Subcutaneous preadipocyte (primary cell): ENCODE measurements around a stretch of chr2.

DNA sequence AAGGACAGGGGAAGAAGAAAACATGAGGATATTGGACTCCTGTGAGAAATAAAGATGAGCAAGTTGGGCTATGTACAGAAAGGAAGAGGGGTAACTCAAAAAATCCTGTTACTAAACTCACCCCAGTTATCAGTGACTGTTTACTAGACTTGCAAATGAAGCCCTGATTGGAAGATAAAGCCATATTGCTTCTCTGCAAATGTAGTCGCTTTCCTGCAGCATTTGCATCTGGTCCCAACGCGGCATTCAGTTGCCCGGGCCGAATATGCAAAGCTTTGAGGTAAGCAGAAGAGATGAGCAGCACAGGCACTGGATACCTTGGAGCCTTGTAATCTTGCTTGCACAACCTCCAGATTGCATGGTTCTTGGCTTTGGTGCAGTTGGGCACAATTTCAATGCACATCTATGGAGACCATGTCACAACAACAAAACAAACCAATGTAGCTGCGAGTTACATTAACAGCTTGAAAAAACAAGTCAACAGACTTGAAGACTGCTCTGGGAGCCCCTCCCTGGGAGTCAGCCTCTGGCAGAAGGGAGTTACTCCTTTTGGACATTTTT, 113.8 kb downstream of the EFEMP1 start:
- CAGE, long polyA plus RNA = no peak

GRCh38 chr2:55948663-55949030, 25.1 kb upstream of the EFEMP1 start:
- CAGE, long polyA plus RNA = no peak

GRCh38 chr2:56015639-56016306, 92.2 kb upstream of the EFEMP1 start:
- CAGE, long polyA plus RNA = no peak

GRCh38 chr2:57075281-57075773, 891.5 kb downstream of the CCDC85A start:
- CAGE, long polyA plus RNA = no peak

DNA sequence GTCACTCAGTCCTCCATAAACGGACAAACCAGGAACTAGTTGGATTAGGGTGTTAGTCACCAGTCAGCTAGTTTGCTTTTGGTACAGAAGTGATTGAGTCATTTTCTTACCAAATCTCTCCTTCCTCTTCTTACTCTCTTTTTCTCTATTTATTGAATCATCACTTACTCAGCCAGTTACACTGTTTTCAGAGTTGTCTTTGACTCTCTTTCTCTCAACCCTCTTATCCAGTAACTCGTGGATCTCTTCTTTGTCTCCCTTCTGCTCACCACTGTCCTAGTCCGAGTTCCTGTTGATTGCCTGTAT, 61.4 kb downstream of the VRK2 start:
- CAGE, long polyA plus RNA = no peak

DNA sequence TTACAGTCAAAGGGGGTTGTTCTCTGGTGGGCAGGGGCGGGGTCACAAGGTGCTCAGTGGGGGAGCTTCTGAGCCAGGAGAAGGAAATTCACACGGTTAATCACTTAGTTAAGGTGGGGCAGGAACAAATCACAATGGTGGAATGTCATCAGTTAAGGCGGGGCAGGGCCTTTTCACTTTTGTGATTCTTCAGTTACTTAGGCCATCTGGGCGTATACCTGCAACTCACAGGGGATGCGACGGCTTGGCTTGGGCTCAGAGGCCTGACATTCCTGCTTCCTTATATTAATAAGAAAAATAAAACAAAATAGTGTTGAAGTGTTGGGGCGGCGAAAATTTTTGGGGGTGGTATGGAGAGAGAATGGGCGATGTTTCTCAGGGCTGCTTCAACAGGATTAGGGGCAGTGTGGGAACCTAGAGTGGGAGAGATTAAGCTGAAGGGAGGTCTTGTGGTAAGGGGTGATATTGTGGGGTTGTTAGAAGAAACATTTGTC, 67.0 kb downstream of the VRK2 start:
- CAGE, long polyA plus RNA = no peak

DNA sequence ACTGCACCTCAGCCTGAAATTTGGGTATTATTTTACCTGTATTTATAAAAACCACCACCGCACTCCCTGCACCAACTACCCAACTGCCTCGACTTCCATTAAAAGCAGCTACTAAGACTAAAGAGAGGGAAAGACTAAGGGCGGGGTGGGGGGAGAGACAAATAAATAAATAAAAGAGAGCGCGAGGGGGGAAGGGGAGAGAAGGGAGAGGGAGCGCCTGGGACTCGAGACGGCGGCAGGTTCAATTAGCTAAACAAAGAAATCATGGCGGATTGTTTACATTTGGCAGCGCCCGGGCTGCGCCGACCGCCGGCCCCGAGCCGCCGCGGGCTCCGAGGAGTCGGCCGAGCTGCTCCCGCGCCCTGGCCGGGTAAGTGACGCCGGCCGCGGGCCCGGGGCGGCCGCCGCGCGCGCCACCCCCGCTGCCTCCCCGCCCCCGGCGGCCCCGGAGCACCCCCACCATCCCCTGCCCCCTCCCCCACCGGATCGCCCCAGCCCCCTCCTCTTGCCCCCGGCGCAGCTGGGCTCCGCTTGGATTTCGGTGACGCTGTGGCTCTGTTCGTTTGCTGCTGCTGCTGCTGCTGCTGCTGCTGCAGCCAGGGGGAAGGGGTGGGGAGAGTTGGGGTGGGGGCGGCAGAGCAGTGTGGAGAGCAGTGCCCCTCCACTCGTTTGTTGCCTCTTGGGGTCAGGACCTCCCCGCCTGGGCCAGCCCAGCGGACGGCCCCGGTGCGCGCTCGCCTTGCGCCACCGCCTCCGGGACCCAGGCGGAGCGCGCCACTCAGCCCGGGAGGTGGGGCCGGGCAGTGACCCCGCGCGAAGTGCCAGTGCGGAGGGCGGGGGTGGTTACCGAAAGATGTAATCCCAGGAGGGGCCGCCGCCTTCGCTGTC, 187.2 kb upstream of the FANCL start:
- CAGE, long polyA plus RNA = no peak

DNA sequence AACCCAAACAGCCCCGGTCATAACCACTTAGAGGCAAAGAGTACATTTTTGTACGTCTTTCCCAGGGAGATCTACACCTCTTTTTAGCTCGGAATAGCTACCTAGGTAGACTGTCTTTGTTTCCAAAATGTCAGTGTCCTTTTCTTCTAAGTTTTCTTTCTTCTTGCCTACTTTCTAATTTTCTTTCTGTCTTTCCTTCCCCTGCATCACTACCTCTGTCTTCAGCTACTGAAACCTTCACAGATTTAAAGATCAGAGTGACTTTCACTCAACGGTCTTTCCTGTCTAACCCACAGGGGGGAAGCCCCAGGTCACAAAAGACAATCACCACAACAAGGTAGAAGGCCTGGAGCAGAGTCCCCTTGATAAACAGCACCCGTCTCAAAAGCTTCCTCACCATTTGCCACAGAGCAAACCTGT, 665.5 kb downstream of the BCL11A start:
- CAGE, long polyA plus RNA = no peak

DNA sequence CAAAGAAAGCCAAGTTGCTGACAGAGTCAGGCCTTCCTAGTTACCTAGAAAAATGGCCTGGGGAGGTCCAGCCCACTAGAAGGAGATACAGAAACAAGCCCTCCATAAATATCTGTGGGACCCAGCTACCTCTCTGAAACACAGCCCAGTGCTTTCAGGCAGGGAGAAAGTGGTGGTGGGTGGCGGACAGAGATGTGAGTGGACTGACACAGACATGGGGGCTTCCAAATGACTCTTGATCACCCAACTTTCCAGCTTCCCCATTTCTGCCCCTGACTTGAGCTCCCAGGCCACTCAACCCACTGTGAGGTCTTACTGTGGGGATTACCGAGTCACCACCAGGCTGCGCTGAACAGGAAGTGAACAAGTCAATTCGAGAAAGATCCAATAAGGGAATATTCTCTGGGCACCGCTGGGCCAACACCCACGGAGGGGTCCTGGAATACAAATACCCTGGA, 37.9 kb downstream of the BCL11A start:
- CAGE, long polyA plus RNA = no peak

DNA sequence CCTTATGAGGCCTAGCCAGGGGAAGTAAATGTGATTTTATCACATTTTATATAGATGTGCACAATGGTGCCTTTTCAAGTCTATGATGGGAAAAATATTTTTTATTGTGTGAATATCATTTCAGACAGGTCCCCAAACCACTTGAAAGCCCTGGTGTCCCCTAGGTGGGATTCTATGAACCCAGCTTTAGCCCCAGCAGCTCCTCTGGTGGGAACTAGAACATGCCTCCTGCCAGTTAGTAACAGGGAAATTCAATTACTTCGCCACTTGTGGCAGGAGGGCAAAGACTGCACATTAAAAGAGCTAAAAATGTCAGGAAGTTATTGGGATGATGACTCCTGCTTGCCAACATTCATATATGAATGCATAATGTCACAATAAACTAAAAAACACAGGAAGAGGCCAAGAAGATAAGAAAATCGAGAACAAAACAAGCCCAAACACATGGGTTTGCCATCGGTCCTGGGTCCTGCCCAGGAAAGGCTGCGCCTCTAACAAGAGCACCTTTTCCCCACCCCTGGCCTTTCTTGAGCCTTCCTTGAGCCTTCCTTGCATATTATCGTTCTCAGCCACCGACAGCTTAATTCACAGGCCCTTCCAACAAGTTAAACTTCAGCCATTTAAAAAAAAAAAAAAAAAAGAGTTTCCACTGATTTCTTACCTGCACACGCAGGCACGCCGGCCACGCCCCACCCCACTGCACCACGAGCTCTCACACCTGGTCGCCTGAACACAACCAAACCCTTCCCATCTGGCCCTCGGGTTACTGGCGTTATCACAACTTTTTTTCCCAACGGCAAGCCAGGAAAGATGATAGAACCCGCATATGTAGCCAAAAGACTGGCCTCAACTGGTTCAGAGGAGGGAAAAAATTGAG, 23.5 kb downstream of the BCL11A start:
- CAGE, long polyA plus RNA = no peak

GRCh38 chr2:60544004-60544569, 9.4 kb downstream of the BCL11A start:
- CAGE, long polyA plus RNA = no peak

GRCh38 chr2:60548898-60549235, 4.6 kb downstream of the BCL11A start:
- CAGE, long polyA plus RNA = no peak

GRCh38 chr2:60555409-60555814, 2.0 kb upstream of the BCL11A start:
- CAGE, long polyA plus RNA = no peak

DNA sequence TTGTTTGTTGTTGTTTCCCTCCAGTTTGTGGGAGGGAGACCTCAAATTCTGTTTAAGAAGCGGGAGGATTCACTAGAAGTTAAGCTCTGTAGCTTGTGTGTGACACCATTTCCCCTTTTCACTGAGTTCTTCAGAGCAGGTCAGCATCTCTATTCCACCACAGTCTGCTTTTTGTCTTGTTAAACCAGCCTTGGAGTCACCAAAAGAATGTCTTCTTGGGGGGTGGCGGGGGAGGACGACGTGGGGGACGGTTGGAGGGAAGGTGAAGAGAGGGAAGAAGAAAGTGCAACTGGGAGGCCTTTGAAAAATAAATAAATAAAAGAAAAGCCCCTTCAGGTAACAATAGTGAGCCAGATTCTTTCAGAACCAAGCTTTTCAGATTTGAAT, 2.4 kb upstream of the BCL11A start:
- CAGE, long polyA plus RNA = no peak

DNA sequence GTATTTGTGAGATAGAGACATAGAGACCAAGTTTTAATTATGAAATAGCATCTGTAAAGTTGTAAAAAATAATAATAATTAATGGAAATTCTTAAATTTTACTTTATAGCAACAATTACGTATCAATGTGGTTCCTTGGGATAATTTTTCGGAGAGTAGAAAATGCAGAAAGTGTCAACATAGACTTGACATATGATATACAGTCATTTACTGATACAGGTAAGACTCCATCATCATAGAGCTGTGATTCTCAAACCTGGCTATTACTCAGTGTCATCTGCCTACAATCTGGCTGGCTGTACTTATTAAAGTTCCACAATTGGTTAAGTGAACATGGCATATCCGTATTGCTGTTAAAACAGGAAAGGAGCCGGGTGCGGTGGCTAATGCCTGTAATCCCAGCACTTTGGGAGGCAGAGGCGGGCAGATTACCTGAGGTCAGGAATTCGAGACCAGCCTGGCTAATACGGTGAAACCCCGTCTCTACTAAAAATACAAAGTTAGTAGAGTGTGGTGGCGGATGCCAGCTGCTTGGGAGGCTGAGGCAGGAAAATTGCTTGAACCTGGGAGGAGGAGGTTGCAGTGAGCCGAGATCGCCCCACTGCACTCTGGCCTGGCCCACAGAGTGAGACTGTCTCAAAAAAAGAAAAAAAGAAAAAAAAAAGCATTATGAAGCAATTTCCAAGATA, 31.5 kb downstream of the PAPOLG start:
- CAGE, long polyA plus RNA = no peak

GRCh38 chr2:60806666-60807463, 50.8 kb downstream of the PAPOLG start:
- CAGE, long polyA plus RNA = no peak

GRCh38 chr2:60808321-60809067, 52.4 kb downstream of the PAPOLG start:
- CAGE, long polyA plus RNA = no peak

- CAGE, long polyA plus RNA = no peak
Observed at GRCh38 chr2:60819382-60820159, 61.8 kb upstream of the REL start.

DNA sequence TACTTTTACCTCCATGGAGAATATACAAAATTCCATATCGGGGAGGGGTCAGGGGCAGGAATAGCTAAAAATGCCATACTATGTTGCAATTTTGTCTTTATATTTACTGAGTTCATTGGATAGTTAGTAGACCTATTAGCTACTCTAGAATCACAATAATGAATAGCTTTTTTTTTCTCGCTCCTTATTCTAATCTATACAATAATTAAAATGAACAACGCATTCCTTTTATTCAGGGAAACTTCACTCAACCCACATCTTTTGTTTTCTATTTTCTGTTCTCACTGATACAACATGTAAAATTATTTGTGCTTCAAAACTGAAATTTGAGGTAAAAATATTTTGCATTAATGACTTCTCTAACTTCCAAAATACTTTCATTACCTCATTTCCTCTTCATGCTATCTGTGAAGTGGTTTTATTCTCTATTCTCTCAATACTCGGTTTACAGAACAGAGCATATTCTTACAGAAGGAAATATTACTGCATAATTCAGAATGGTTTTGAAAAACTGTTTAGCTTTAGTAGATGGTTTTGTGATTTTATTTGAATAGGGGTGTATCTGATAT, 51.2 kb upstream of the PEX13 start:
- CAGE, long polyA plus RNA = no peak

DNA sequence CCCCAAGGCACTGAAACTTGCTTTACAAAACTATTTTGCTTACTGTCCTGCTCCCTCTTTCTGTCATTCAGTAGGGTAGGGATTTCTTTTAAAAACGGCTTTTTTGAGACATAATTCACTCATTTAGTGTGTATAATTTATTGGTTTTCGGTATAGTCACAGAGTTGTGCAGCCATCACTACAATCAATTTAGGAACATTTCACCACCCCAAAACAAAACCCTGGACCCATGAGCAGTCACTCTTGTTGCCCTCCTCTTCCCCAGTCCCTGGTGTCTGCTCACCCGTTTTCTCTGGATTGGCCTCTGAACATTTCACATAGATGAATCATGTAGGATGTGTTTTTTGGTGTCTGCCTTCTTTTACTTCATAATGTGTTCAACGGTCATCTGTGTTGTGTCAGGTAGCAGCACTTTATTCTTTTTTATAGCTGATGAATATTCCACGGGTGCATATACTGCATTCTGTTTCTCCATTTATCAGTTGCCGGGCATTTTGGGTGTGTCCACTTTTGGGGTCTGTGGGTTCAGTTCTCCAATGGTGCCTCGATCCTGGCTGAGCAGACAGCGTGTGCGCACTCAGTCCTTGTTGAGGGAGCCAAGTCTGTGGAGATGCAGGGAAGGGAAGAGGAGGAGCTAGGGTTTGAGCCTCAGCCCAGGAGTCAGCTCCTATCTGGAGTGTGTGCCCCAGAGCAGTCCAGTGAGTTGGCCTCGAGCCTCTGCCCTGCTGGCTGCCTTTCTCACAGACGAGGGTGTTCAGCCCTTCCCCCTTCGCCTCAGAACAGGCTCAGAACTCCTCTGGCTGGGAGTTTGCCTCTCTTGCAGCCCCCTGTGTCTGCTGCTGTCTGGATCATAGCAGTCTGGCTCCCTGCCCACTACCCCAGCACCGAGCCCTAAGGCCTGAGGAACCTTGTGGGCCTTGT, 17.8 kb downstream of the C2orf74 start:
- CAGE, long polyA plus RNA = no peak